Mesenchymal stem cell of adipose (primary cell): ENCODE measurements around the gene TMEM250.

GRCh38 chr9:134345789-134346622, 19.8 kb downstream of the RXRA start:
- CAGE, long polyA plus RNA: no peak

DNA sequence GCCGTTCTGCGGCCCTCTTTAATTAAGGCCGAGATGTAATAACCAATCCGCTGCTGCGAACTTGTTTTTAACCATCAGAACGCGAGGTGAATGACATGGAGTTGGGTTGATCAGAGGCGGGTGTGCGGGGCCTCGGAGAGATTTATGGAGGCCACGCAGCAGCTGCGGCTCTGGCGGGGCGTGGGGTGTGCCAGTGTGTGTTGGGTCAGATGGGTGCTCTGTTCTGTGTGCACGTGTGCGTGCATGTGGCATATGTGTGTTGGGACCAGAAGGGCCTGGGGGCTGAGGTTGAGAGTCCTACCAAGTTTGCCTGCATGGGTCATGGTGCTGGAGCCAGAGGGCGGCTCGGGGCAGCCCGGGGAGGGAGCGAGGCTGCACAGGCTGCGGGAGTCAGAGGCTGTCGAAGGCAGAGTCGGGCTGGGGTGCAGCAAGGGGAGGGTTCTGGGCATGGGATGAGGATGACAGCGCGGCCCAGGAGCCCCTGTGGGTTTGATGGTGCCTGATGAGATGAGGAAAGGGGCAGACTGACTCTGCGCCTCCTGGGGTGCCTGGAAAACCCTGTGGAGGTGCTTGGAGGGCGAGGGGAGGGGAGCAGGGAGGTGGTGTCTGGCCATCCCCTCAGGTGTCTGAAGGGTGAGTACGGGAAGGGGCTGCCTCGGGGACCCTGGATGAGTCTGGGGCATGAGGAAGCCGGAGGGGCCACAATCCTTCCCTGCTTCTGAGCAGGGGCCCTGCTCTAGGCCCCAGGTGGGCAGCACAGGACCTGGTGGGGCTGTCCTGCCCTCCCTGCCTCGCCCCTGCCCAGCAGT, 25.6 kb downstream of the RXRA start:
- CAGE, long polyA plus RNA: no peak

- CAGE, long polyA plus RNA: no peak
Observed at GRCh38 chr9:134377629-134378539, 51.6 kb downstream of the RXRA start.

GRCh38 chr9:134407056-134407722, 80.9 kb downstream of the RXRA start:
- CAGE, long polyA plus RNA: no peak

- CAGE, long polyA plus RNA: no peak
Observed at GRCh38 chr9:134428968-134429579, 102.8 kb downstream of the RXRA start.

GRCh38 chr9:134432345-134432940, 106.2 kb downstream of the RXRA start:
- CAGE, long polyA plus RNA: no peak

DNA sequence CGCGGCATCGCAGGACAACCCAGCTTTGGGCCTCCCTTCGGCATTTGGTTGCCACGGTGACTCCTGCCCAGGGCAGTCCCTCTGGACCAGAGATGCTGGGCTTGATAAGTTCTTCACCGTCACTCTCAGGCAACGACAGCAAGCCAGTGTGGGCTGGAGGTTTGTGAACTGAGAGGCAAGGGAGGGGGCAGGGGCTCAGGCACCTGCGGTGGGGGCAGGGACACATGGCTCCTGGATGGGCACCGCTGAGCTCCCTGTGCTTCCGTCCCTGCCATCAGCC, 116.3 kb downstream of the RXRA start:
- CAGE, long polyA plus RNA: no peak

DNA sequence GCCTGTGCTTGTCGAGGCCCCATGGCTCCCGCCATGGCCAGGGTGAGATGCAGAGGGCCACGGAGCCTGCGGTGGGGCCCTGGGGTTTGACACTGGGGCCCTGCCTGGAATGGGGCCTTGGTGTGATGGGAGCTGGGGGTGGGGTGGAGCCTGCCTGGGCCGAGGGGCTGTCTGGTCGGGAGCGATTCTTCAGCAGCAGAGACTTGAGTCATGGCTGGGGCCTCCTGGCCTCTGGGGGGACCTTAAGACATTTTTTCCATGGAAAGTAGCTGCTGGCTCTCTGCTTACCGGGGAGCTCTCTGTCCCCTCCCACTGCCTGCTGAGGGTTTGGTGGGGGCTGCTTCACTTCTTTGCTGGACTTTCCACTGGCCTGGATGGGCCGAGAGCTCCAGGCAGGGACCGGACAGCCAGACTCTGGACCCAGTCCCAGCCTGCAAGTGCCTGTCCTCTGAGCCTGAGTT, 132.2 kb downstream of the RXRA start:
- CAGE, long polyA plus RNA: no peak

- CAGE, long polyA plus RNA: no peak
Observed at GRCh38 chr9:134752195-134752766, 110.7 kb downstream of the COL5A1 start.

GRCh38 chr9:134802580-134803328, 77.9 kb upstream of the FCN2 start:
- CAGE, long polyA plus RNA: no peak

GRCh38 chr9:134834589-134835412, 45.8 kb upstream of the FCN2 start:
- CAGE, long polyA plus RNA: no peak

DNA sequence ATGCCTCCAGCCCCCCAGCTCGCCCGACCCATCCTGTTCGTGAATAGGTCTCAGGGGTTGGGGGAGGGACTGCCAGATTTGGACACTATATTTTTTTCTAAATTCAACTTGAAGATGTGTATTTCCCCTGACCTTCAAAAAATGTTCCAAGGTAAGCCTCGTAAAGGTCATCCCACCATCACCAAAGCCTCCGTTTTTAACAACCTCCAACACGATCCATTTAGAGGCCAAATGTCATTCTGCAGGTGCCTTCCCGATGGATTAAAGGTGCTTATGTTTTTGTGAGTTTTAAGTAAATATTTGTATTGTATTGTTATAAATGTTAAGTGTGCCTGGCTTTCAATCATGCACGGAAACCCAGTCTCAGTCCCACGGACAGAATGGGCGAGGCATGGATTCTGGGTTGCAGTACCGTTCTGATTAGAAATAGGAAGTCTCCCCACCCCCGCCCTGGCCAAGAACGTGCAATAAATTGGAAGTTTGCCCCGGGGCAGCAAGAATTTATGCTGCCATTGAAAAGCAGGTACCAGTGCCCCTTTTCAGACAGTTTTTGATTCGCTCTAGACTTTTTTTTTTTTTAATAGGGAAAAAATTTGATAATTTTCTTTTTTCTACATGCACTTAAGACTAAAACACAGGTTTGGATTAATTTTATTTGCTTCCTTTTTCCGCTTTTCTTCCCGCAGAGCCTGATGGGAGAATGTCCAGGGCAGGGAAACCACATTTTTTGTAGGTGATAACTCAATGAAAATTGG, 37.8 kb upstream of the FCN2 start:
- CAGE, long polyA plus RNA: no peak

GRCh38 chr9:135009814-135010449, 77.5 kb upstream of the OLFM1 start:
- CAGE, long polyA plus RNA: no peak

DNA sequence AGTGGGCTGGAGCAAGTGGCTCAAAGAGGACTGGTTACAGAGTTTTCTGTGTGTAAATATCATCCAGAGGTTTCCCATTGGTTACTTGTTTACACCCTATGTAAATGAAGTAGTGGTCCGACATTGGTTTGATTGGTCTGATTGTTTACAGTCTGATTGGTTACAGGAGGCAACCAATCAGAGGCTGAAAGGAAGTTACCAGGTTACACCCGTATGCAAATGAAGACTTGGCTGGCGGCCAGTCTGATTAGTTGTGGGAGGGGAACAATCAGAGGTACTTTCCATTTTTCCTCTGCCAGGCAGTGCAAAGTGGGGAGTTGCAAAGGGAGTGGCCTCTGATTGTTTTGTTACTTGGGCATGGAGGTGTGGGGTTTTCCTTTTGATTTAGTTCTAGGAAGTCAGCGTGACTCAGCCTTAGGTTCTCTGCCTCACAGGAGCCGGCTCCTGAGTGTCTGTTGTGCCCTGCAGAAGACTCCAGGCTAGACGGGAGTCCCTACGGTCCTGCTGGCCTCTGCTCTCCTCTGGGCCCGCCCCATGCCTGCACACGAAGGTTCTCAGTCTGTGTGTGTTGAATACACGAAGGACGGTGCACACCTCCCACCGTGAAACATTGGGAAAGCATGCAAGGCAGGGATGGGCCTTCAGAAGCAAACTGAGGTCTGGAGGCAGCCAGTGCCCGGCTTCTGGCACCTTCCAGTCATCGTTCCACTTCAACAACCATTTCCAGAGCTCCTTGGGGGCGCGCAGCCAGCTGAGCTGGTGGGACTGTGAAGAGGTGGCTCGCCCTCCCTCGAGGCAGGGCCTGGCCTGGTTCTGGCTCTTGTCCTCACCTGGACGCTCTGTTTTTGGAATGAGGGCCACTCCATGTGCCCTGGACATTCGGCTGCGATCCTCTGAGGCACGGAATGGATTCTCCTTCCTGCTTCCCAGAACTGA, 43.0 kb downstream of the OLFM1 start:
- CAGE, long polyA plus RNA: no peak

- CAGE, long polyA plus RNA: no peak
Observed at GRCh38 chr9:135501055-135501566, 629 bp downstream of the MRPS2 start.

- CAGE, long polyA plus RNA: no peak
Observed at GRCh38 chr9:135857107-135857742, 50.1 kb downstream of the CAMSAP1 start.

DNA sequence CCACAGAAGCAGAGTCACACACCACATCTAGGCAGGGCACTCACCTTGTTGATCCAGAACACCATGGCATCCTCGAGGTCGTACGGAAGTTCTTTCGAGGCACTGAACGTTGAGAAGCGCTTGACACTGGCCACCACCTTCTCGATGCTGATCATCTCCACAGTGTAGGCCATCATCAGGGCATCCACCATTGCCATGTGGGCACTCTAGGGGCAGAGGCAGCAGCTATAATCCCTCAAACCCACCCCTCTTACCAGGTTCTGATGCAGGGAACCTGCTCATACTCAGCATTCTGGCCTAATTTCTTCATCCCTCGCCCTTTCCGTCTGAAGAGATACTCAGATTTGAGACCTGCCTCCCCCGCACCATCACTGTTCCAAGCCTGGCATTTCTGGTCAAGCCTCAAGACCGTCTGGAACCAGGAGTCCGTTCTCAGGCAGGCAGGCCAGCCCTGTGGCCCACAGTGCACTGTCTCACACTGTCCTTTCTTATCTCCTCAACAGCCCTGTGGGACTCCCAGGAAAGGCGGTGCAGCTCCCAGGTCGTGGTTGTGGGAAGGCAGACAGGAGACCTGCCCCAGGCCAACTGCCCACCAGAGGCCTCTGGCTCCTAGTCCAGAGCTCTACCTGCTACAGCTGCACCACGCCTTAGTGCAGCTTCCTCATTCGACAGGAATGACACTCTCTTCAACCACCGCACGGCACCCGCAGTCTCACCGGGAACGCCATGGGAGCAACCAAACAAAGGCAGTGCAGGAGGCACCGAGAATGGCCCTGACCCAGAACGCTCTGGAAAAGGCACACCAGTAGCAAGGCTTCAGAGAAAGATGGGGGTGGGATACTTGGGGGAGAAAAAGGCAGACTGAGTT, 25.5 kb downstream of the CAMSAP1 start:
- CAGE, long polyA plus RNA: no peak

DNA sequence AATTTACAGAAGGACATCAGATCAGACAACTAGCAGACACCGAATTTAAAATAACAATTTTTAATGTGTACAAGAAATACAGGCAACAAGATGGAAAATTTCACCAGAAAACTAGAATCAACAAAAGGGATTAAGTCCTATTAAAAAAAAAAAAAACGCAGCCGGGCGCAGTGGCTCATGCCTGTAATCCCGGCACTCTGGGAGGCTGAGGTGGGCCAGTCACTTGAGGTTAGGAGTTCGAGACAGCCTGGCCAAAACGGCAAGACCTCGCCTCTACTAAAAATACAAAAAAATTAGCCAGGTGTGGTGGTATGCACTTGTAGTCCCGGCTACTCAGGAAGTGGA, 64.3 kb upstream of the UBAC1 start:
- CAGE, long polyA plus RNA: no peak

- CAGE, long polyA plus RNA: no peak
Observed at GRCh38 chr9:136118744-136119129, at the start of gene TMEM250. Gene TMEM250, minus strand, starts transcription at chr9:136118875.

DNA sequence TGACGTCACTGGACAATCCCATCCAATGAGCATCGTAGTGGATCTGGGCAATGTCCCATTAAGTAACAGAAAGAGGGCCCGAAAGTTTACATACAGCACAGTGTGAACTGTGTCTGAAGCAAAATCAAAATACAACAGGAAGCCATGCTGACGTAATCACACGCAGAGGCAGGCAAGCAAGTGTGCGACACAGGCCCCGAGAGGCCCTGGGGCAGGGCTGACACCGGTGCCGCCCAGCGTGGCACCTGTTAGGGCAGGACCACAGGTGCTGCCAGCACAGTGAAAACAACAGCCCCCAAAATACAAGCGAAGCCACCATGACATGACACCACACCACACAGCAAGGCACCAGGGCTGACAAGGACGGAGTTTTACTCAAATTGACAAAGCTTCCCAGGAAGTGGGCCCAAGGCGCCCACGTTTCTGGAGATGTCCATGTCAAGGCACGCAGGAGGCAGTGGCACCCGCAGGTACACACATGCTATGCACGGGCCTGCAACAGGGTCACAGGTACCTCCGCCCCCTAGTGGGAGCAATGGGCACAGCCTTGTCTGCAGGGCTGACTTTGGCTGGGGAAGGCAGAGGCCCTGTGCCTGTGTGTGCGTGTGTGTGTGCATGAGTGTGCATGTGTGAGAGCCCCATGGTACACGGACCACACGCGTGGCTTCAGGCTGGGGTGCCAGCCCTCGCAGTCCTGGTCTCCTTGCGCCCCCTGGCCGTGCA, 19.7 kb downstream of the QSOX2 start:
- CAGE, long polyA plus RNA: no peak